NCI-H460 (cell line): ENCODE results near the genes C10orf120, CPXM2 and OAT.

DNA sequence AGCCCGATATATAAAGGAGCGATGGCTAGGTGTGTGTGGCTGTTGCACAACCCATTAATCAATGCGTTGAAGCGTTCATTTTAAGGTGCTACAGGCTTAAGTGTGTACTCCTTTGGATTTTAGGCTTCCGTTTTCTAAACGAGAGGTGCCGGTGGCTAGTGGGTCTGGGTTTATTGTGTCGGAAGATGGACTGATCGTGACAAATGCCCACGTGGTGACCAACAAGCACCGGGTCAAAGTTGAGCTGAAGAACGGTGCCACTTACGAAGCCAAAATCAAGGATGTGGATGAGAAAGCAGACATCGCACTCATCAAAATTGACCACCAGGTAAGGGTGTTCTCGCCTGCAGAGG, 27.9 kb downstream of the HTRA1 start:
RAMPAGE:
- cytosol, long total RNA: no peak
- long total RNA: no peak
- nucleus, long total RNA: no peak

DNA sequence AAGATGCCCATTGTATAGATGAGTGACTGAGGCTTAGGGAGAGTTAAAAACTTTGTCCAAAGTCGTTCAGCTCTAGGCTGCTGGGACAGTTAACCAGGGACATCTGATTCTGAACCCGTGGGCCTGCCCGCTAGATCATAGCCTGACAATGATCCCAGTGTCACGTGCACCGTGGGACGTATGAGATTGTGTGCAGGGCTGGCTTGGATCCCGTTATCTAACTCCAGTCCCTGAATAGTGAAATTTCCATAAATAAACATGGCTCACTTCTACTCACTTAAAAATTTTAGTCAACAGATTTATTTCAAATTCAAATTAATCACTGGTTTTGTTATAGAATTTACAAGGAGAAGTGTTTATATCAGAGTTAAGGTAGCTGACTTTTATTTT, 2.2 kb downstream of the SPADH start:
RAMPAGE:
- cytosol, long total RNA: no peak
- long total RNA: no peak
- nucleus, long total RNA: no peak

DNA sequence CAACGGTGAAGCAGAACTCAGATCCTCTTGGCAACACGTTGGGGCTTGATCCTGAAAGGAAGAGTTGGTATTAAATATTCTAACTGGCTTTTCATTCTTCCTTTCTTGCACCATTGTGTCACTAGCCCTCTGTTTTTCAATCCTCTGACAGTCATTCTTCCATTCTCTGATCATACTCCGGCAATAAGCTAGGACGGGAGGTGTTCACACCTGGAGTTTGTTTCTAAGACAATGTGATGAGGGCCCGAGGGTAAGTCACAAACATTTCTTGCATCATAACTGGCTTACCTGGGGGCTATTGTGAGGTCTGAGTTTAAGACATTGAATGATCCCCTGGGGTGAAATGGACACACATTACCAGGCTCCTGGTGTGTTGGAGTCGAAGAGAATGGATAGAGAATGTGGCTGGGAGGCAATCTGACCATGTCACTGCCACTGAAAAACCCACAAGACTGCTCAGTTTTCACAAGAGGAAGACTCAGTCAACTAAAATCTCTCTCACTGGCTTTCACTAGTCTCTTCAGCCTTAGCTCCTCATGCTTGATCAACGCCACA, at the start of gene C10orf120:
Gene C10orf120 (minus strand): TSS at position 230 of the 555 bp plus-strand sequence.
RAMPAGE:
- cytosol, long total RNA: no peak
- long total RNA: no peak
- nucleus, long total RNA: no peak

DNA sequence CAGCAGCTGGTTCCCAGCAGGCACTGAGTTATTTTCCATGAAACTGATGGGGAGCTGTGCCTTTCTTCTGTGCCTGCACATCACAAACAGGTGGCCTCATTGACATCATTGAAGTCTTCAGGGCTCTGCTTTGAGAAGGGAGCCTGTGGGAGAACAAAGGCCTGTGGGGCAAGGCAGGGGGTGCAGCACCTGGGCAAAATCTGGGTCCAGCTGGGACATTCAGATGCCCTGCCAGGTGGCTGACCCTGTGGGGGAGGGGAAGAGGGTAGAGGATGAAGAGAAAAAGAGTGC, 366 bp upstream of the CUZD1 start:
RAMPAGE:
- cytosol, long total RNA: no peak
- long total RNA: no peak
- nucleus, long total RNA: no peak

DNA sequence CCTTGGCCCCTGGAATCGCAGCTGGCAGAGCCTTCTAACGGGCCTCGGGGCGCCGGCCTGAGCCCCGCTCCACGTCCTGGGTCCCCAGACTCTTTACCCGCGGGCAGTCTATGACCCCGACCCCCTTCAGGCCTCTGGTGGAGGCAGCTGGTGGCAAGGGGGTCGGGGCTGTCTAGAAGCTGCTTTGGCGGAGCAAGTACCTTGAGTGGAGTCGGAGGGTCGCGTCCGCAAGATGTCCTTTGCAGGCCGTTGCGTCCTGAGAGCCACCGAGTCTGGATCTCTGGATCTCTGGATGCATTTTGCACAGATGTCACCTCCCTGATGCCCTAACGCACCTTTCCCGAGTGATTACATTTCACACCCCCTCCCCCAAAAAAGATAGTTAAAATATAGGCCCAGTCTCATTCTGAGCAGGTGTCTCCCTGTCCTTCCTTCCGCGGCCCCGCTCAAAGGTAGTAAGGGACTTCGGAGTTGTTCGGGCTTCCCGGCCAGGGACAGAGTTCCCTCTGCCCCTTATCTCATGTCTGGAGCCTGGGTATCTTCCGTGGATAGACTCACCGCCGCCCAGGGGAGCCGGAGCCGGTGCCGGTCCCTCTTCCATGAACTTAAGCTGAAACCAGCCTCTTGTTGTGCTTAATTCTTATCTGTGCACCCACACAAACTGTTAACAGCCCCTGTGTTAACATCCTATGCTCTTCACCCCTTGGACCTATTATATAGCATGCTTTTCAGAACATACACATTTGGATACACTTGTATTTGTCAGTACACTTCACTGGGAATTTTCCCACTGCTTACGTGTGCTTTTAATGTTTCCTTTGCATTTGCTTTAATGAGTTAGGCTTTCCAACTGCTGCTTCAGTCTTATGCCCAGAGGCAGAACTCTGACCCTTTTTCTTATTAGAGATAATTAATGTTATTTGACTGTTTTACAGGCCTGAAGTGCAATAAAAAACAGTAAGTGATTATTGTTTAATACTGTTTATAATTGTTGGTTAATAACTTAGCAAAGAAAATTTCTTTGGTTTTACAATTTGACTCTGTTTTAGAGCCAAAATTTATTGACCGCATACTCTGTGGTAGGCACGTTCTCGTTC, 655 bp downstream of the ACADSB start:
RAMPAGE:
- cytosol, long total RNA: no peak
- long total RNA: no peak
- nucleus, long total RNA: no peak

RAMPAGE:
- cytosol, long total RNA: no peak
- long total RNA: no peak
- nucleus, long total RNA: no peak
Observed at GRCh38 chr10:123241156-123242376, 87.4 kb downstream of the BUB3 start.

DNA sequence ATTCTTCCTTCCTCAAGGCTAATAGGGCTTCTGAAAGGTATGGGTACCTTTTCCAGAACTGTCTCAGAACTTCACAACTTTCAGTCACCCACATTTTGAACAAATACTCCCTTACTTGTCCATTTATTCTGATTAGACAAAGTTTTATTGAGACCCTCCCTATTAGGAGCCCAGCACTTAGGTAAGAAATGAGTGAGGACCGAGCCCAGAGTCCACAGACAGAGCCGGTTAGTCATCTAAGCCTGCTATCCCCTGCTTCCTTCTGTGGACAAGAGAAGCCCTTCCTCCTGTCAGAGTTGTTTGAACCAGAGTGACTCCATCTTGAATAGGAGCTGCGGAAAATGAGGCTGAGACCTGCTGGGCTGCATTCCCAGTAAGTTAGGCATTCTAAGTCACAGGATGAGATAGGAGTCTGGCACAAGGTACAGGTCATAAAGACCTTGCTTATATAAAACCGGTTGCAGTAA, 109.1 kb downstream of the CPXM2 start:
RAMPAGE:
- cytosol, long total RNA: no peak
- long total RNA: no peak
- nucleus, long total RNA: no peak

RAMPAGE:
- cytosol, long total RNA: no peak
- long total RNA: no peak
- nucleus, long total RNA: no peak
Observed at GRCh38 chr10:123891408-123892136, at the start of gene CPXM2. CPXM2 (minus strand) TSS chr10:123891807.

DNA sequence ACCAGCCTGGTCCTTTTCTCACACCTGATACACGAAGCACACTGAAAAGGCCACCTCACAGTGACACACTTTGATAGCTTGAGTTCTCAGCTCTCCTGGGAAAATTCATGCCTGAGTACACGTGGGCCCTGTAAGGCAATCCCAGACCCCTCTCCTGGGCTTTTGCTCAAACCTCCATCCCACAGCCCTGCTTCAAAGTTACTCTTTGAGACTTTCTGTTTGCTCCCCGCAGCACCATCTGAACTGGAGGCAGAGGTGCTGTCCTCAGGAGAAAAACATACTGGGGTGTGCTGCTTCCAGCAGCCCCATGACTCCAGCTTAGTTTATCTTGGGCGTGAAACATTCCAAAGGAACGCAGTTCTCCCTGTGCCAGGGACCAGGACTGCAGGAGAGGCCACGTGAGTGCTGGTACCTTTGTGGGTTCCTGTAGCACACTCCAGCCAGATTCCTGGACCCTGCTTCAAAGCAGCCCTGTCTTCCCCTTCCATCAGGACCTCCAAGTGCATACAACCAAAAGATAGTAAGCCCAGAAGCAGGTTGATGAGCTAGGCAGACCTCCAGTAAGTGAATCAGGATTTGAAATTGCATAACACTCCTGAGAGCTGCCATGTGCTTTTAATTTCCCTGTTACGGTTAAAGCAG, 38.6 kb upstream of the CPXM2 start:
RAMPAGE:
- cytosol, long total RNA: no peak
- long total RNA: no peak
- nucleus, long total RNA: no peak

RAMPAGE:
- cytosol, long total RNA: no peak
- long total RNA: no peak
- nucleus, long total RNA: no peak
Observed at GRCh38 chr10:124044496-124045324, 48.7 kb downstream of the CHST15 start.

DNA sequence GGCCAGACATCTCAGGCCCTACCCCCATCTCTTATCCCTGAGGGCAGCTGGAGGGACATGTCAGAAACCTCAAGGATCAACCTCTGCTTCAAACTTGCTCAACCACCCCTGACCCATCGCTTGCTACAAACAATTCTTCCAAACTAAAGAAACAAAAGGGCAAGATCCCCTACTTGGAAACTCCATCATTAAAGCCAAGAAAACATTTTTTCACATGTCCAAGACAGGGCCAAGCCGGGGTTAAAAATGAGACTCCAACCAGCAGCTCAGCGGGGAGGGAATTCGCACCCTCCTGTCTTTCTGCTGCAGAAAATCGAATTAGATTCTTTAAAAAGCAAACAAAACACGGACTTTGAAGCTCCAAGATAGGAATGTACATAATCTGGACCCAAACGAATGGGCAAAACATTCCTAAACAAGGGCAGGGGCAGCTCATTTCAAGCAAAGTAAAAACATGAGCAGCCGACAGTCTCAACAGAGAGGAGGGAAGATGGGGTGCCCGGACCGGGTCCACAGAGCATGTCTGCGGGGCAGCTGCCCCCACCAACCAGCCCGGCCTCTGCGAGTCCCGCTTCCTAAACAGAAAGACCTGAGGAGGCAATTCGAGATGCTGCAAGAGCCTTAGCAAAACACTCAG, 44.8 kb downstream of the CHST15 start:
RAMPAGE:
- cytosol, long total RNA: no peak
- long total RNA: no peak
- nucleus, long total RNA: no peak

DNA sequence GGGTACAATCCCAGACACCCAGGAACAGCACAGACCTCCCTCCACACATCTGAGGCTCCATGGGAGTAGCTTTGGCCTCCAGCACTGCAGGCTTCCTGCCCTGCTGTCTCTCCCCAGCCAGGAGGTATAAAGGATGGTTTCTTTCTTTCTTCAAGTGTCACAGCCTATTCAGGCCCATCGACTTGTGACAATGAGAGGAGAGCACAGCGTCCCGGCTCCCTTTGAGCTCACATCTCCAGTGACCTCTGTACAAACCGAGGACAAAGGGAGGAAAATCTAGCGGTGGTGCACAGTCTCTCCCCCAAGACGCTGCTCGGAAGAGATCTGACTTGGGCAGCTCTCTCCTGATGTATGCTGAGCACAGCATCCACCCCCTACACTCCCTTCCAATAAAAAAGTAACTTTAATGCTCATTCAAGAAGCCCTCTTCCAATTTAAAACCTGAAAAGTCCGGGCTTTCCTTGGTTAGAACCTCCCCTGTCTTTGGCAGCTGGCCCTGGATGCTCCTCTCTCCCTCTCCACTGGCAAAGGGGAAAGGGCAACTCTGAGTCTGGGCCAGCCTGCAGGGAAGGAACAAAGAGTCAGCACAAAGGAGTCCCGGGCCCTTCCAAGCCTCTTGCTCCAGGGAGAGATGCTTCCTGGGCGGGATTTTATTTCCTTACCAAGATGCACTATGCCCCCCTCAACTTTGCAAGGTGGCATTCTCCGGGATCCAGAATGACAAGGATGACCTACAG, 18.0 kb downstream of the CHST15 start:
RAMPAGE:
- cytosol, long total RNA: no peak
- long total RNA: no peak
- nucleus, long total RNA: no peak

DNA sequence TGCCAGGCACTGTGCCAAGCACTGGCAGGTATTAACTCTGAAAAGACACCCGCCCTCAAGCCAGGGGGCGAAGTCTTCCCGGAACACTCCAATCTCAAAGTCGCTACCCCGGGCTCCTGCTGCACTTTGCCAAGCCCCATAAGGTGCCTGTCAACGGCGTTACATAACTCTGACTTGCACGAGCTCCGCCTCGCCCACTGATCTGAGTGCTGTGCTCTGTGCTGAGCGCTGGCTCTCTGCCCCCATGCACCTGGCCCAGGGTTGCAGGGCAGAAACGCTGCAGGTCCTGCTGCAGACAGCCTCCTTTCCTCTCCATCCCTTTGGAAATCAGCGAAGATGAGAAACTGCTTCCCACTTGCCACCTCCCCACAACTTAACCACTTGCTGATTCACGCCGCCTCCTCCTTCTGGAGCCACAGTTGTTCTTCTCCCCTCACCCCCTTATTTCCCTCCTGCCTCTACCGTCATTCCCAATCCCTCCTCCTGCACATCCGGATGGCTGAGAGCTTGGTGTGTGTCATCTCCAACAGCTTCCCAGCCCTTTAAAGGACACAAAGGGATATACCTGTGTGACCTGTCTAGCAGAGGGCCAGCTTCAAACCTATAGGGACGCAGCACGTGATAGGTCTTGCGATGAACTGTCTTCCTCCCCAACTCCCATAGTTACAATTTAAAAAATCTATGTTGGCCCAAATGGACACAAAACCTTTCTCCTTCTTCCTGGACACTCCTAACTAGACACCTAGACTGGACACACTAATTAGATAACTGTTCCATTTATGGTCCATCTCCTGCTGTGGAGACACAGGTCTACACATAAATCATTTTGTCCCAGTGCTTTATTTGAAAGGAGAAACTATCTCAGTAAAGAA, 5.0 kb downstream of the CHST15 start:
RAMPAGE:
- cytosol, long total RNA: no peak
- long total RNA: no peak
- nucleus, long total RNA: no peak

GRCh38 chr10:124136531-124136936, 43.1 kb upstream of the CHST15 start:
RAMPAGE:
- cytosol, long total RNA: no peak
- long total RNA: no peak
- nucleus, long total RNA: no peak

GRCh38 chr10:124181993-124182503, 88.7 kb upstream of the CHST15 start:
RAMPAGE:
- cytosol, long total RNA: no peak
- long total RNA: no peak
- nucleus, long total RNA: no peak

RAMPAGE:
- cytosol, long total RNA: no peak
- long total RNA: start-site peak on the minus strand at chr10:124418920-124418927, 158 and 292 reads in 2 replicates
- nucleus, long total RNA: start-site peak on the minus strand at chr10:124418920-124418927, 529 and 54 reads in 2 replicates
Observed at GRCh38 chr10:124418836-124419692, at the start of gene OAT. OAT (minus strand) TSS chr10:124418923.

RAMPAGE:
- cytosol, long total RNA: no peak
- long total RNA: no peak
- nucleus, long total RNA: no peak
Observed at GRCh38 chr10:124475848-124476463, 14.3 kb downstream of the LHPP start.

RAMPAGE:
- cytosol, long total RNA: no peak
- long total RNA: no peak
- nucleus, long total RNA: no peak
Observed at GRCh38 chr10:124636779-124637243, 107.4 kb downstream of the FAM53B start.

DNA sequence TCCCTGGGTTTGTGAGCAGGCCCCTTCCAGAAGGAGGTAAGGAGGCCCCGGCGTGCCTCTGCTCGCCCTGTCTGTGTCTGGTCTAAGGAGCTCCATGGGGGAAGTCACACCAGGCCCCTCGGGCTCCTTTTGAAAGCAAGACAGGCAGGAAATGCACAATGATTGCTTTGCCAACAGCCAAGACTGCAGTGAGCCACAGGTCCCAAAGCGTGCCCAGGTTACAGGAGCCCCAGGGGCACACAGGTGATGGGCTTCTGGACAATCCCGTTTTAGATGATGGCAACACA, 89.4 kb downstream of the FAM53B start:
RAMPAGE:
- cytosol, long total RNA: no peak
- long total RNA: no peak
- nucleus, long total RNA: no peak

GRCh38 chr10:124680410-124681146, 63.6 kb downstream of the FAM53B start:
RAMPAGE:
- cytosol, long total RNA: no peak
- long total RNA: no peak
- nucleus, long total RNA: no peak